GM19240 (cell line): ENCODE data around the genes ZNF573 and PPP1R14A.

GRCh38 chr19:37467647-37467847, 303 bp upstream of the ZNF569 start:
- RRBS, result 4% methylated on average over 1 of the region's 10 CpGs

DNA sequence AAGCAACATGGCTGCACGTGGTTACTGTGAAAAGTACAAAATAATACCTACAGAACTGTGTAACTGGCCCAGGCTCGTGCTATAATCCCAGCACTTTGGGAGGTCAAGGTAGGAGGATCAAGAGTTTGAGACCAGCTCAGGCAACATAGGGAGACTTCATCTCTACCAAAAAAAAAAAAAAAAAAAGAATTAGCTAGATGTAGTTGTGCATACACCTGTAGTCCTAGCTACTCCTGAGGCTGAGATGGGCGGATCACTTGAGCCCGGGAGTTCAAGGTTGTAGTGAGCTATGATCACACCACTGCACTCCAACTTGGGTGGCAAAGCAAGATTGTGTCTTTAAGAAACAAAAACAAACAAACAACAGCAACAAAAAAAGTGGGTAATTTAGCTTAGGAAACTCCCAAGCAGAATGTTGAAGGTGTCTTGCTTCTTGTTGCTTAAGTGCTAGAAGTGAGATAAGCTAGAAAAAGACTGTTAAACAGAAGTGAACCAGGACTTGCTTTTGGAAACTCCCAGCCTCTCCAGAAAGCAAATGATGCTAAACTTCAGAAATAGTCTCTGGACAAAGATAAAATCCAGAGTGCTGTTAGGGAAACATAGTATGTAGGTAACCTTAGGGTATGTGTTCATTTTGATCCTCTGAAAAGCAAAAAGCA, 16.4 kb upstream of the ZNF607 start:
- RRBS, result no CpG with 5 or more reads among the region's 4 CpGs

GRCh38 chr19:37778893-37780169, at the start of gene ZNF573:
Gene ZNF573 (minus strand): TSS chr19:37779586.
- RRBS, result no CpG with 5 or more reads among the region's 53 CpGs

- RRBS, result 50% methylated on average over 3 of the region's 17 CpGs
Observed at GRCh38 chr19:37932769-37934055, 26.2 kb downstream of the SIPA1L3 start.

- RRBS, result no CpG with 5 or more reads among the region's 6 CpGs
Observed at GRCh38 chr19:38004474-38004879, 97.5 kb downstream of the SIPA1L3 start.

- RRBS, result no CpG with 5 or more reads among the region's 10 CpGs
Observed at GRCh38 chr19:38034131-38034855, 127.3 kb downstream of the SIPA1L3 start.

GRCh38 chr19:38055129-38055863, 148.3 kb downstream of the SIPA1L3 start:
- RRBS, result no CpG with 5 or more reads among the region's 9 CpGs

GRCh38 chr19:38227787-38228387, 3.9 kb upstream of the DPF1 start:
- RRBS, result no CpG with 5 or more reads among the region's 20 CpGs

- RRBS, result 7% methylated on average over 28 of the region's 80 CpGs
Observed at GRCh38 chr19:38256081-38256865, at the start of gene PPP1R14A. Gene PPP1R14A (minus strand): TSS chr19:38256374.

DNA sequence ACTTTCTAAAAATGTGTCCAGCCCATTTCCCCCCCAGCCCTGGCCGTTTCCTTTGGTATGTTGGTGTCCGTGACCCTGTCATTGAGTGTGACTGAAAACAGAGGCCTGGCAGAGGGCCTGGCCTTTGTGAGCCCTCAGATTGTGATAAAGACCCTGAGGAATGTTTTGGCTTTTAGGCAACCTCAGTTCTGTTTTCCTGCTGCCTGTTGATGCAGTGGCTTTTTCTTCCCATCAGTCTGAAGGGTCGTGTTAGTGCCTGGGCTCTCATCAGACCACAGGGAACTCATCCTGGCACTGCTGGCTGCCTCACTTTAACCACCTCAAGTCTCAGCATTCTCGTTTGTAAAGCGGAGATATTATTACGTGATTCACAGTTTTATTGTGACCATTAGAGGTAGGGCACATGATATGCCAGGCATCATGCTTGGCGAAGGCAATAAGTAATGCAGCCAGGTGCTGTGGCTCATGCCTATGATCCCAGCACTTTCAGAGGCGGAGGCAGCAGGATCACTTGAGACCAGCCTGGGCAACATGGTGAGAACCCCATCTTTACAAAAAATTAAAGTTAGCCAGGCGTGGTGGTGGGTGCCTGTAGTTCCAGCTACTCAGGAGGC, 13.8 kb downstream of the SPINT2 start:
- RRBS, result no CpG with 5 or more reads among the region's 9 CpGs

- RRBS, result no CpG with 5 or more reads among the region's 6 CpGs
Observed at GRCh38 chr19:38318645-38319030, 1.0 kb upstream of the KCNK6 start.

GRCh38 chr19:38394323-38395104, 6.0 kb downstream of the SPRED3 start:
- RRBS, result no CpG with 5 or more reads among the region's 39 CpGs

- RRBS, result 46% methylated on average over 13 of the region's 36 CpGs
Observed at GRCh38 chr19:38527456-38528247, 90.1 kb downstream of the MAP4K1 start.

DNA sequence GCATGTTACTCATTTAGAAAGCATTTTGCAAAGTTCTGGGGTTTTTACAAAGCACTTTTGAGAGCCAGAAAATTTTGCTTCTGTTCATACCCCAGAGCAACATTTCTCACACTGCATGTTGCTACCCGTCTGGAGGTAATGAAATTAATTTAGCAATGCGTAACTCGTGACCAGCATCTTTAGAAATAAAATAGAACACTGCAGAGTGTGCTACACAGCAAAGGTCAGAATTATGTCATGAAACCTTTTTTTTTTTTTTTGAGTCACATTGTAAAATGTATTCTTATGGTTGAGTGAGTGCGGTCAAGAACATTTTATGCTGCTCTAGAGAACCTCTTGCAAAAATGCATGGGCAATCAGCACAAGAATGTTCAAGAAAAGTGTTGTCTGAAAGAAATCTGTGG, 58.1 kb downstream of the MAP4K1 start:
- RRBS, result no CpG with 5 or more reads among the region's 4 CpGs

DNA sequence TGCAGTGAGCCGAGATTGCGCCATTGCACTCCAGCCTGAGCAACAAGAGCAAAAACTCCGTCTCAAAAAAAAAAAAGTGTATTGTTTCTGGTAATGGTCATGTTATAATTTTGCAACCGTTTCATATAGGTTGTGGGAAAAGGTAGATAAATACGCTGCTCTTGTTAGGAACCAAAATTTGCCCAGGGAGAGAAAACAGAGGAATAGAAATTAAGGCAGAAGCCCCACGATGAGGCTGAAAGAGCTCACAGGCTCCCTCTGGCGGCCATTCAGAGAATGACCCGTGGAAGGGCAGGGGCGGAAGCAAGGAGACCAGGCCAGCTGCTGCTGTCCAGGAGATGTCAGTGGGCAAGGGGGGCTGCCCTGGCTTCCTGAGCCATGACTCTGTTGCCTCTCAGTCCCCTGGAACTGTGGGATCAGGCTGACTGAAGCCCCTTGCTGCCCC, 12.9 kb upstream of the ACTN4 start:
- RRBS, result no CpG with 5 or more reads among the region's 9 CpGs

GRCh38 chr19:38640212-38640985, 7.0 kb upstream of the ACTN4 start:
- RRBS, result no CpG with 5 or more reads among the region's 16 CpGs

GRCh38 chr19:38674721-38675454, 27.4 kb downstream of the ACTN4 start:
- RRBS, result no CpG with 5 or more reads among the region's 11 CpGs

DNA sequence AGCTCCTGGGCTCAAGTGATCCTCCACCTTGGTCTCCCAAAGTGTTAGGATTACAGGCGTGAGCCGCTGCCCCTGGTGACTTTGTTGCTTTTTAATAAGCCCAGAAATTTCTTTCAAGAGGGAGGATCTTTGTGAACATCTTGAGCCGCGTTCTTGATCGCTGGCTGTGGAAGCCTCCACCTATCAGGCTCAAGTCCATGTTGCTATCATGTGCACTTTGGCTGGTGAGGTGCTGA, 27.9 kb downstream of the ACTN4 start:
- RRBS, result no CpG with 5 or more reads among the region's 5 CpGs

DNA sequence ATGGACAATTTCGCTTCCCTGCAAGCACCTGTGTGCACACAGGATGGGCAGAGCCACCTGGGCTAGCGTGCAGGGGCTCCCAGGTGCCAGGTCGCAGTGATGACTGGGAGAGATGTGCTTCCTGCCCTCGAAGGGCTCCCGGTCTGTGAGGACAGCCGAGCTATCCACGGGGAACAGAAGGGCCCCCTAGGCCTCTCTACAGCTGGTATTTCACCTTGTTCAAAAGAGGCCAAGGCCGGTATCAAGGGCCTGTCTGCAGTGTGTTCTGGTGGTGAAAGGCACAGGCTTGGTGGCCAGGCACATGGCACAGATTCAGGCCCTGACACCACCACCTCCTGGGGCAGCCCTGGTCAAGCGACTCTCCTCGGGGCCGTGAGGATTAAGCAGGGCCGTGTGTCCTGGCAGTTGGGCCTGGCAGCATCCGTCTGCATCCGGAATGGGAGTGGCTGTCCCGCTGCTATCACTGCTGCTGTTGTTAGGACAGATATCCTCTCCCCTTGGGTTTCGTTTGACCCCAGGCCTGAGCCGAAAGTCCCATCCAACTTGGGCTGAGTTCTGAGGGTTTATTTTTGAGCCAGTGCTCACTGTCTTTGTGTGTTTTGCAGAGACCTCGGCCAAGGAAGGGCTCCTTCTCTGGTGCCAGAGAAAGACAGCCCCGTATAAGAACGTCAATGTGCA, 38.7 kb downstream of the CAPN12 start:
- RRBS, result 100% methylated on average over 4 of the region's 20 CpGs

DNA sequence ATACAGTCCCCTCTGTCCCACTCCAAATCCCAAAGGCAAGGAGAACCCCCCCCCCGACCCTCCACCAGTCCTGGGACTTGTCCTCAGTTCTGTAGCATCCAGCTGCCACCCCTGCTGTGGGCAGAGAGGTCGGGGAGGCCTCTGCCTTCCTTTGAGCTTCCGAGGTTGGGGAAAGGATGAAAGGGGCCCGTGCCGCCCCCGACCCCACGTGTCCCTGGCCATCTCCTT, 16.8 kb downstream of the CAPN12 start:
- RRBS, result no CpG with 5 or more reads among the region's 7 CpGs